Type B pancreatic cell (in vitro differentiated cells): ENCODE results near the genes LRRC4B and SIGLEC10.

DNA sequence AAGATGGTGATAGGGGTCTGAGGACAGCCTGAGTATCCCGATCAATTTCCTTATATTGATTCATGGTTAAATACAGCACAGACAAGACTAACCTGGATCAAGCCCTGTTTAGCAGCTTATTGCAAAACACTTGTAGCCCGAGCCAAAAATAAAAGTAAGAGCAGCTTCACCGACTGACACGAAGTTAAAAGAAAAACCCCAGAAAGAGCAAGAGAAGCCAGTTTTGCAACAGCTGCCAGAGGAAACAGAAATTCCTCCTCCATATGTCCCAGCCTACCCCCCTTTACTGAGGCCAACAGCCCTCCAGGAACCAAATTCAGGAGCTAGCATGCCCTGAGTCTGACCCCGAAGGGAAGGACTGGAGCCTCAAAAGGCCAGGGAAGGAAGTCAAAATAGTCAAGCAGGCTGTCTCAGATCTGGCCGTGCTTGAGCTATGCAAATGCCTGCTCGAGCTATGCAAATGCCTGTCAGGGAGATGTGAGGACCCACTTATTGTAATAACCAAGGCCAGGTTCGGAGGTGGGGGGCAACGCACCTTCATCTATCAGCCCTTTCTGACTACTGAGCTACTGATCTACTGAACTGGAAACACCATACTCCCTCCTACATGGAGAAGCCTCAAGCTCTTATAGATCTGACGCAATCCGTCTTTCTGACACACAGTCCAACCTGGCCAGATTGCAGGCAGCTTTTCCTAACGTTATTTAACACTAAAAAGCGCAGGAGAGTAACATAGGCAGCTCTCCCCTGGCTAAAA is 6.8 kb downstream of the SIGLEC11 start:
- PRO-cap, result no peak

GRCh38 chr19:50027210-50027697 is 1.4 kb downstream of the ZNF473 start:
- PRO-cap, result no peak

DNA sequence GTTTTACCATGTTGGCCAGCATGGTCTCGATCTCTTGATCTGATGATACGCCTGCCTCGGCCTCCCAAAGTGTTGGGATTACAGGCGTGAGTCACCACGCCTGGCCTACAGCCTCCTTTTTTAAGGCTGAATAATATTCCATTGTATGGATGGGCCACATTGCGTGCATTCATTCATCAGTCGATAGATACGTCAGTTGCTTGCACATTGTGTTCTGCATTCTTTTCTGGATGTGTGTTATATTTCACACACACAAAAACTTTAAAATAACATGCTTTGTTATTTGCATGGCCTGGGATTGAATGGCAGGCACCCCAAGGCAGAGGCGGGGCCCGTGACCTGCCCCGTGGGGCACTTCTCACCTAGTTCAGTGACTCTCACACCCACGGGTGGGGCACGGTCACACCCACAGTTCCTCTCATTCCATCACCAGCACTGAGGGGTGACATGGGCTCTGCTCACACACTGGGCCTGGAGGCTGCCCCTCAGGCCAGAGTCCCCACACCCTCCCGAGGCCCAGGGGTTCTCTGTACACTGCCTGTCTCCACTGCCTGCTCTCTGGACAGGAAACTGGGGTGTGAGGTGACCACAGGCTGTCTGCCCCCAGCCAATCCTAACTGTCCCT is 5.7 kb upstream of the IZUMO2 start:
- PRO-cap, result no peak

- PRO-cap, result unidirectional peak, plus-strand start at chr19:50290754; unidirectional peak, plus-strand start at chr19:50290891
Measured at GRCh38 chr19:50290699-50291168, 38.4 kb downstream of the KCNC3 start.

DNA sequence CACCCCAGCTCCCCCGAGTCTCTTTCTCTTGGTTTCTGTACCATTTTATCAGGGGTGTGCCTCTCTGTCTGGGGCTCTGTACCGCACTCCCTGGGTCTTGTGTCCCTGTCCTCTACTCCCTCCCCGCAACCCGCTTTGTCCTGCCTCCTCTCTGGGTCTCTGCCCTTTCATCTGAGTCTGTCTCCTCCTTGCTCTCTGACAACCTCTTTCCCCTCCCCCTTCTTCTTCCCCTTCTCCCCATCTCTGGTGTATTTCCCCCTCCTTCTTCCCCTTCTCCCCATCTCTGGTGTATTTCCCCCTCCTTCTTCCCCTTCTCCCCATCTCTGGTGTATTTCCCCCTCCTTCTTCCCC is 2.1 kb upstream of the KCNC3 start:
- PRO-cap, result bidirectional peak, plus-strand start at position 108 of the sequence, minus-strand start at position 173 of the sequence

- PRO-cap, result no peak
Measured at GRCh38 chr19:50344436-50345285, 15.5 kb upstream of the KCNC3 start.

GRCh38 chr19:50368537-50369667 is 3.5 kb upstream of the NAPSA start:
- PRO-cap, result bidirectional peak, plus-strand start at chr19:50368861, minus-strand start at chr19:50368679; bidirectional peak, plus-strand start at chr19:50369414, minus-strand start at chr19:50369331

DNA sequence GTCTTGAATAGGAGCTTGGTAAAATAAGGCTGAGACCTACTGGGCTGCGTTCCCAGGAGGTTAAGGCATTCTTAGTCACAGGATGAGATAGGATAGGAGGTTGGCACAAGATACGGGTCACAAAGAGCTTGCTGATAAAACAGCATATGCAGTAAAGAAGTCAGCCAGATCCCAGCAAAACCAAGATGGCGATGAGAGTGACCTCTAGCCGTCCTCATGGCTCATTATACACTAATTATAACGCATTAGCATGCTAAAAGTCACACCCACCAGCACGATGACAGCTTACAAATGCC is 1.7 kb upstream of the NR1H2 start:
- PRO-cap, result no peak

DNA sequence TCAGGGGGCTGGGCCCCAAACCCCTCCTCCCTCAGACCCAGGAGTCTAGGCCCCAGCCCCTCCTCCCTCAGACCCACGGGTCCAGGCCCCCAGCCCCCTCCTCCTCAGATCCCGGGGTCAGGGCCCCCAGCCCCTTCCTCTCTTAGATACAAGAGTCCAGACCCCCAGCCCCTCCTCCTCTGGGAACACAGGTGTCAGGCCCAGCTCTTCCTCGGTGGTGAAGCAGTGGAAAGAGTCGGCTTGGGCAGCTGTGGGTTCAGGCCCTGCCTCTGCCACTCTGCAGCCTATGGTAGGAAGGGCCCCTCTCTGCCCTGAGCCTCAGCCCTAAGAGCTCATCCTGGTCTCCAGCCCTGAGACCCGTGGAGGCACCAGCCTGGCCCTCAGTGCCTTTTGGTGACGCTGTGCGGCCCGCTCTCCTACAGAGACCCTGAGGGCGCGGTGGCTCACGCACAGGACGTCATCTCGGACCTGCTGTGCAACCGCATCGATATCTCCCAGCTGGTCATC is 3.7 kb upstream of the SPIB start:
- PRO-cap, result no peak

GRCh38 chr19:50465776-50466881 is 10.2 kb upstream of the EMC10 start:
- PRO-cap, result no peak

DNA sequence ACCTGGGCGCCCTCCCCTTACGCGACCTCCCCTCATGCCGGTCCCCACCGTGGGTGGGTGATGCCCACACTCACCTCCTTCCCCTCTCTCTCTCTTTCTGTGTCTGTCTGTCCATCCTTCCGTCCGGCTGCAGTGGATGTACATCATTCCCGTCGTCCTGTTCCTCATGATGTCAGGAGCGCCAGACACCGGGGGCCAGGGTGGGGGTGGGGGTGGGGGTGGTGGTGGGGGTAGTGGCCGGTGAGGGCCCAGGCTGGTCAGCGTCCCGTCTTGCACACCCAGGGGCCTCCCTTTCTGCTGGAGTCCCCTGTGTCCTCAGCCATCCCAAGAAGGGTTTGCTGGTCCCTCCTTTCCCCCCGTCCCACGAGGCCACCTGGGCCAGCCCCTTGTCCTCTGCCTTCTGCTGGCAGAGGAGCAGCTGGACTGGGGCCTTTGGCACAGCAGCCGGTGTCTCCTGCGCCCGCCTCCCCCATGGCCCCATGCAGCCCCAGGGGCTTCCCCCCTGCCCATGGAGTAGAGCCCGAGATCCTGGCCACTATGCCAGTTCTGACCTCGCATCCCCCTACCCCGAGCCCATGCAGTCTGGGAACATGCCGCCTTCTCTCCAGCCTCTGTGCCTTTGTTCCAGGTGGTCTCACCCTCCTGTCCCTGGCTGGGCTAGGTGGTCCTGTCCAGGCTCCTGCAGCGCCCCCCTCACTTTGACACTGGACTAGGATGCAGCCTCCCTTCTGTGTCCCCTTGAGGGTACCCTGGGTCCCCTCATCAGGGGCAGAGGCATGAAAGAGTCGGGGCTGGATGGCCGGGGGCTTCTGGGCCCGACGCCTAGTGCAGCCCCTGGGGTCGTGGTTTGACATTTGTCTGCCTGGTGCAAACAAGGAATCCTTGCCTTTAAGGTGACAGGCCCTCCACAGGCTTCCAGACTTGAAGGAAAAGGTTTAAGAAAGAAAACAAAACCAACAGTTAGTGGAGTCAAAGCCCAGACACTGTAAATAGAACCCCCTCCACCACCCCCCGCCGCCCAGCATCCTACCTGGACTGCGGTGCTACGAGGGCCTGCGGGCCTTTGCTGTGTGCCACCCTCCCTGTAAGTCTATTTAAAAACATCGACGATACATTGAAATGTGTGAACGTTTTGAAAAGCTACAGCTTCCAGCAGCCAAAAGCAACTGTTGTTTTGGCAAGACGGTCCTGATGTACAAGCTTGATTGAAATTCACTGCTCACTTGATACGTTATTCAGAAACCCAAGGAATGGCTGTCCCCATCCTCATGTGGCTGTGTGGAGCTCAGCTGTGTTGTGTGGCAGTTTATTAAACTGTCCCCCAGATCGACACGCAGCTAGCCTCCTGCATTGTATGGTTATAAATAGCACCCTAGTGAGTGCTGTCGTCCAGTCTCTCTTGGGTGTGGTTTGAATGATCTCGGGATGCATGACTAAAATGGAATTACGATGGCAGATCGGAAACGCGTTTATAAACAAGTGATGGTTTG is 5.9 kb upstream of the GARIN5A start:
- PRO-cap, result no peak

GRCh38 chr19:50550026-50550920 is 18.0 kb downstream of the LRRC4B start:
- PRO-cap, result no peak

GRCh38 chr19:50567729-50568718 is at the start of gene LRRC4B:
LRRC4B (minus strand) TSS chr19:50568435.
- PRO-cap, result no peak

DNA sequence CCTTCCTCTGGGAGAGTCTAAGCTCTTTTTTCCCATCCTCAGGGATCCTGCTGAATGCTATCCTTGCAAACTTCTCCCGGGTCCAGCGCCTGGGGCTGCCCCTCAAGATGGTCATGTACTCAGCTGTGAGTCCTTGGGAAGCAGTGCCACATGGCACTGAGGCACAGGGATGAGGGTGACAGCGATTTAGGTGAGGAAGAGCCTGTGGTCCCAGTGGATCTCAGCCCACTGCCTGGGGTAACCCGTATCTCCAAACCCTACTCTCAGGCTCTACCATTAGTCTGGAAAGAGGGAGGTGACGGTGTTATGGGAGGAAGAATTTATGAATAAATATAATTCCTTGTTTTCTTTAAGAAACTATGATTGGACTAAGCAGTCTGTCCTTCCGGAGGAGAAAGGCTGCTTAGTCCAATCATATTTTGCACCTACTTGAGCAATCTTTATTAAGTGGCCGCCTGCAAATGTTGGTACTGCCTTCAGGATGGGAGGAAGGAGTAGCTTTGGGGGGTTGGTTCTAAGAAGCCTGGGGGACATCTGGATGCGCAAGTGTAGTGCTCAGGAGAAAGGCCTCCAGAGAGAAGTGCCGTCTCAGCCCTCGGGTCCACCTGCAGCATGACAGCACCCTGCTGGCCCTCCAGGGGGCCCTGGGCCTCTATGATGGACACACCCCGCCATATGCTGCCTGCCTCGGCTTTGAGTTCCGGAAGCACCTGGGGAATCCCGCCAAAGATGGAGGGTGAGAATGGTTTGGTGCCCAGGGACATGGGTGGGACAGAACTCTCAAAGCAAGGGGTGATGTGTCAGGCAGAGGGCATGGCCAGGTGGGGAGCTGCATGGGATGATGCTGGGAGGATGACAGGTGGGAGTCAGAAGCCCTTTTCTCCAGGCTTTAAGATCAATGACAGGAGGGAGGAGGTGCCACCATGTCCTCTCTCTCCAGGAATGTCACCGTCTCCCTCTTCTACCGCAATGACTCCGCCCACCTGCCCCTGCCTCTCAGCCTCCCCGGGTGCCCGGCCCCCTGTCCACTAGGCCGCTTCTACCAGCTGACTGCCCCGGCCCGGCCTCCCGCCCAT is 4.0 kb downstream of the ACP4 start:
- PRO-cap, result unidirectional peak, minus-strand start at position 790 of the sequence; unidirectional peak, minus-strand start at position 1,037 of the sequence

DNA sequence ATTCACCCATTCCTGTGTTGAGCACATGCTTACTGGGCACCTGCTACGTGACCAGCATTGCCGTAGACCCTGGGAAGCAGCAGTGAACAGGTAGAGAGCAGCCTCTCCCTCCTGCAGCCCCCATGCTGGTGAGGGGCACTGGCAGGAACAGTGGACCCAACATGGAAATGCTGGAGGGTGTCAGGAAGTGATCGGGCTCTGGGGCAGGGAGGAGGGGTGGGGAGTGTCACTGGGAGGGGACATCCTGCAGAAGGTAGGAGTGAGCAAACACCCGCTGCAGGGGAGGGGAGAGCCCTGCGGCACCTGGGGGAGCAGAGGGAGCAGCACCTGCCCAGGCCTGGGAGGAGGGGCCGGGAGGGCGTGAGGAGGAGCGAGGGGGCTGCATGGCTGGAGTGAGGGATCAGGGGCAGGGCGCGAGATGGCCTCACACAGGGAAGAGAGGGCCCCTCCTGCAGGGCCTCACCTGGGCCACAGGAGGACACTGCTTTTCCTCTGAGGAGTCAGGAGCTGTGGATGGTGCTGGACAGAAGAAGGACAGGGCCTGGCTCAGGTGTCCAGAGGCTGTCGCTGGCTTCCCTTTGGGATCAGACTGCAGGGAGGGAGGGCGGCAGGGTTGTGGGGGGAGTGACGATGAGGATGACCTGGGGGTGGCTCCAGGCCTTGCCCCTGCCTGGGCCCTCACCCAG is 4.1 kb downstream of the KLK2 start:
- PRO-cap, result no peak

- PRO-cap, result no peak
Measured at GRCh38 chr19:51140468-51140937, 1.6 kb upstream of the SIGLEC7 start.

GRCh38 chr19:51250606-51250941 is 306 bp upstream of the SIGLECL1 start:
- PRO-cap, result no peak

DNA sequence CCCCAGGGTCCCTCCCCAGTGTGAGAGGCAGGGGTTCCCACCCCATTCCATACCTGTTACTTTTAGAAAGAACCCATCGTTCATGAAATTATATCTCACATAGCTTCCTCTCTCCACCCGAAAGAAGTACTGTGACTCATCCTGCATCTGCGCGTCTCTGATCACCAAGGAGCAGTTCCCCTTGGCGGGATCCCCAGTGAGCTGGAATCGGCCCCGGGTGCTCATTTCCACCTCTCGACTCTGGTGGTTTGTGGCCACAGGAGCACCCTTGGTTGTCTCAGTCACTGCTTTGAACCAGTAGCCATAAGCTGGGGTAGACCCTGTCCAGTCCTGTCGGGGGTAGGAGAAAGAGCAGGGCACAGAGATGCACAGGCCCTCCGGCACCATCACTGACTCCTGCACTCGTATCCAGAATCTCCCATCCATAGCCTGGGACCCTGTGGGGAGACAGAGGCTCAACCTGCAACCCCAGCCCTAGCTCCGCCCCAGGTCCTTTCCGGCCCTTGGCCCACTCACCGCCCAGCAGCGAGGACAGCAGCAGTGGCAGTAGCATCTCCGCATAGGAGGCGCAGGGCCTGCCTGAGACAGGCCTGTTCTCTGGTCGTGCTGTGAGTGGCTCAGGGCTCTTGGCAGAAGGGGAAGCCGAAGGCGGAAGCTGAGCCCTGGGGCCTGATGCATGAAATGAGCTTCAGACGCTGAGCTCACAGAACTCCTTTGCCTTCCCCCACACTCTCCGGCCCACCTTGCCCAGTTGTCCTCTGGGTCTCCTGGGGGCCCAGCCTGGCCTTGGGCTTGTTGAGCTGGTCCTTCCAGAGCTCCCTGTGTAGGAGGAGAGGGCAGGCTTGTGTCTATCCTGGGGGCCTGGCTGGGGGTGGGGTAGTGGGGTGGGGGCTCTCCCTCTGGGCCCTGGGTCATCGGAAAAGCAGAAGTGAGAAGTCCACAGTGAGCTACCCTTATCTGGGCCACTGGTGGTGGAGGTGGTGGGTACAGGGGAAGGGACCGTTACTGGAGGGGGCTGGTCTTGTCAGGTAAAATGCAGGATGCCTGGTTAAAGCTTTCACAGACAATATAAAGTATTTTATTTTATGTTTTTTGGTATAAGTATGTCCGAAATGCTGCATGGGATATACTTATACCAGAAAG is at the start of gene SIGLEC10:
Gene SIGLEC10 (minus strand): TSS at position 614 of the 1,143 bp plus-strand sequence.
- PRO-cap, result no peak

GRCh38 chr19:51474516-51475334 is 16.5 kb upstream of the SIGLEC8 start:
- PRO-cap, result no peak

DNA sequence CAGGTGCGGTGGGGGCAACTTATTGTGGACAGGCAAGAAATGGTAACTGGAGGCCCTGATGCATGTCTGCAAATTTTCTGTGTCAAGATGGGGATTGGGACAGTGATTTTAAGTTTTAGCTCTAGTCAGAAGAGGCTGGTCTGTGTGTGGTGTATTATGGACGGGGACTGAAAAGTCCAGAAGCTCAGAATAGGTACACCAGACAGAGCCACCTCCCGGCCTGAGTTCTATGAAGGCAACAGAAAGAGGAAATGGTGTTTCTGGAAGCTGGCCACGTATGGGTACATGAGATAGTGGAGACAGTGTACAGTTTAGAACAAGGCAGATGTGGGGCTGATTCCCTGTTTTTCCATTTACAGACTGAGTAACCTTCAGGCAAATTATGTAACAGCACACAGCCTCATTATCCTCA is 1.3 kb downstream of the ZNF175 start:
- PRO-cap, result no peak